Right common carotid artery plus branches (tissue), 1 donor: ENCODE data around the gene APH1B.

GRCh38 chr15:62068079-62068900 is 1.5 kb downstream of the C2CD4A start:
- PRO-cap = bidirectional peak, plus-strand start at chr15:62068232, minus-strand start at chr15:62068158; bidirectional peak, plus-strand start at chr15:62068634, minus-strand start at chr15:62068403

- PRO-cap = no peak
These were observed 95.2 kb upstream of the TLN2 start for GRCh38 chr15:62295166-62295613.

DNA sequence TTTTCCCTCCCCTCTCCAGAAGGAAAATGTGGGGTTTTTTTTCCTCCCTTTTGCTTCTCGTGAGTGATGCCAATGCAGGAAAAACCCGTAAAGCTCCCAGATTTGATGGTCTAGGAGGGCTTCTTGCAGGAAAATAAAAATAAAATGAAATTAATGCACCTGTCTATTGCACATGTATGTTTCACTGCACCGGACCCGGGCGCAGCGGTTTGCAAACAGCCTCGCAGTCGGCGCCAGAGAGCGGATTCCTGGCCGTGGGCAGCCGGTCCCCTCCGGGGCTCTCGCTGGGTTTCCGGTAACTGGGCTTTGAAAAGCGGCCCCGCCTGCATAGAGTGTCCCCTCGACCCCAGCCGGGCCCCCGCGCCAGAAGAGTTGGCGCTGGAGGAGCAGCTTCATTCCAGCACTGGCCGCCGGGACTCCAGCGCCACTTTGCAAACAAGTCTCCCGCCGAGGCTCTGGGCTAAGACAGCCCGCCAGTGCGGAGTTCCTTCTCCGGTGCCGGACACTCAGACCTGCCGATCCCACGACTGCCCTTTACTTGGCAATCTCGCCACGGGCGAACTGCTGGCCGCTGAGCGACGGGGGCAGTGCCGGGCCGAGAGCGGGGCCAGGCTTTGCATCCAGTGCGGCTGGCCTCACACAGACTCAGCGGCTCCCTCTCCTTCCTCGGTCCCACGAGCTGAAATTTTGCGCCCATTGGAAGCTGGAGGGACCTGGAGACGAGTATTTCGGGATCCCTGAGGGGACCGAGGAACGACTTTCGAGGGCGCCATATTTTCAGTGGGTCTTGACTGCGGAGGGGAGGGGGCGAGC is 613 bp downstream of the TLN2 start:
- PRO-cap = unidirectional peak, plus-strand start at position 395 of the sequence; unidirectional peak, plus-strand start at position 617 of the sequence

GRCh38 chr15:62658486-62658938 is 268.2 kb downstream of the TLN2 start:
- PRO-cap = no peak

DNA sequence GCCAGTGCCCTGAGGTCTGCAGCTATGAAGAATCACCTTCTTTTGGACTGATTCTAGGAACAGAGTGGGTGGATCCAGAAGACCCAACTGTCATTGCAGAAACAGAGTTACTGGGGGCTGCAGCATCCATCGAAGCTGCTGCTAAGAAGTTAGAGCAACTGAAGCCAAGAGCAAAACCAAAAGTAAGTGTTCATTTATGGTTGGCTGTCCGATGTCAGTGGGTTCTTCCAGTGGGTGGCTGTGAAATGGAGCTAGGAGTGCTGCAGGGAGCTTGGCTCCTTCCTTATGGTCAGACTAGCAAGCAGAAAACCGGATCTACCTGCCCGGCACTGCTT is 222.2 kb upstream of the TPM1 start:
- PRO-cap = no peak

- PRO-cap = no peak
These were observed 155.8 kb upstream of the TPM1 start for GRCh38 chr15:62886481-62887402.

- PRO-cap = no peak
These were observed 146.7 kb upstream of the TPM1 start for GRCh38 chr15:62895675-62896505.

GRCh38 chr15:63046348-63046941 is 3.9 kb downstream of the TPM1 start:
- PRO-cap = no peak

DNA sequence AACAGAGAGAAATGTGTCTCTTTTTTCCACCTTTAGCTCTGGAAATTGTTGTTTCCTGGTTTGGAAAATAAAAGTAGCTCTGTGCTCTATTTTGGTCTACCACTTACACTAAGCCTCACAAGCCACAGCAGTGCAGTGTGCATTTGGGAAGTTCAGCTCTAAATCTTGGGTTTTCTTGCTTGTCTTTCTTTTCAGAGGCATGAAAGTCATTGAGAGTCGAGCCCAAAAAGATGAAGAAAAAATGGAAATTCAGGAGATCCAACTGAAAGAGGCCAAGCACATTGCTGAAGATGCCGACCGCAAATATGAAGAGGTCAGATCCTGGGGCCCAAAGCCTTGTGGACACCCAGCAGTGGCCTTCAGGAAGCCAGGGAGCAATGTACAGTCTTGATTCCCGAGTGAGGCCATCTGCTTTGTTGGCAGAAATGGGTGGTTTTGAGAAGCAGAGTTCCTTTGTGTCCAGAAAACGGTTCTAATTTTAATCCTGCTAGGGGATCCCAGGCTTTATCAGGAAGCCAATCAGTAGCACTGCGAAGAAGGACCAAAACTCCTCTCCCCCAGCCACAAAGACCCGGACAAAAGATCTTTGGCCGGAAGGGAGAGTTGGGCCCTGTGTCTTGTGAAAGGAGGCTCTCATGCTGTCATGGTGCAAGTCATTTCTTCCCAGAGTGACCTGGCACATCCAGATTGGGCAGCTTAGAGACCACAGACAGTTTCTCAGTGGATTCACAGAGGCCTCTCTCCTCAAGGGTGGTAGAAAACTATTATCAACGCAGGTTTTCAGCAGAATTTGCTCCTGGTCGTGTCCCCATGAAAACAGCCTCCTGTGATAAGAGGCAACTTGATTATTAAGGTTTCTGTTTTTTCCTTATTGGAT is 17.1 kb downstream of the TPM1 start:
- PRO-cap = no peak

- PRO-cap = bidirectional peak, plus-strand start at chr15:63122547, minus-strand start at chr15:63122408
These were observed 549 bp downstream of the LACTB start for GRCh38 chr15:63121940-63122879.

GRCh38 chr15:63122998-63123563 is 1.4 kb downstream of the LACTB start:
- PRO-cap = no peak

- PRO-cap = no peak
These were observed 14.1 kb downstream of the LACTB start for GRCh38 chr15:63135447-63136377.

- PRO-cap = no peak
These were observed 695 bp downstream of the RAB8B start for GRCh38 chr15:63189856-63190745.

DNA sequence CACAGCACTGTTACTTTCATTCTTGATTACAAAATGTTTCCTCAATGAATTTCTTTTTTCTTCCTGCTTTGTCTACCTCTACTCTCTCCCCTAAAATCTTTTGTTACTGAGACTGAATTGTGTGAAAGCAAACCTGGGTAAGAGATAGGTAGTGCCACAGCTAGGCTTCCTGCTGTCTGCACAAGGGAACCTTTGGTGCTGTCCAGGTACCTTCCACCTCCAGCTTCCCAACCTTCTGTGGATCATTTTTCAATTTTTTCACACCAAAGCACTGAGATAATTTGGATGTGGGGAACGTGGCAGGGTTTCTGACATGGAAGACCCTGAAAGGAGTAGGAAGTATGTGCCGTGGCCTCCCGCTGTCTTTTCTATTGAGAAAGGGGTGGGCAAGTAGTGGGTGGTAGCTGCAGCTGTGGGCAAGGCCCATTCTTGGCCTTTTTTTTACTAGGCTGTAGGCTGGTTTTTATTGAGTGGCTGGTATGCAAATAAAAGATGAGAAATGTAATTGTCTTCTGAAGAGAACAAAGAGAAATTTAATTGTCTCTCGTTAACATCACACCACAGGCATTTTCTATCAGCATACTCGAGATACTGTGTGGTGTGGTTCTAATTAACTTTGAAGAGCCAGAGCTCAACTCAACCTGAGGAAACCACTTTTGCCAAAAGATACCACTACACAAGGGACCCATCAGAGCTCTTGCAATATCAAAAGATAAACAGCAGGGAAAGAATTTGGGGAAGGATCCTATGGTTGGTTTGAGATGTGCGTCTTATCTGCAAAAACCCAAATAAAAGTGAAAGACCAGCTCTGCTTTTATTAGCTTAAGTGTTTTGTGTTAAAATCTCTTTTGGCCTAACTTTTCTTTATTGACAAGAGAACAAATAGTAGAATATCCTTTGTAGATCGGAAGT is 21.2 kb downstream of the RAB8B start:
- PRO-cap = no peak

GRCh38 chr15:63246890-63247577 is 30.4 kb upstream of the APH1B start:
- PRO-cap = no peak

- PRO-cap = no peak
These were observed 16.6 kb upstream of the APH1B start for GRCh38 chr15:63260807-63261184.

DNA sequence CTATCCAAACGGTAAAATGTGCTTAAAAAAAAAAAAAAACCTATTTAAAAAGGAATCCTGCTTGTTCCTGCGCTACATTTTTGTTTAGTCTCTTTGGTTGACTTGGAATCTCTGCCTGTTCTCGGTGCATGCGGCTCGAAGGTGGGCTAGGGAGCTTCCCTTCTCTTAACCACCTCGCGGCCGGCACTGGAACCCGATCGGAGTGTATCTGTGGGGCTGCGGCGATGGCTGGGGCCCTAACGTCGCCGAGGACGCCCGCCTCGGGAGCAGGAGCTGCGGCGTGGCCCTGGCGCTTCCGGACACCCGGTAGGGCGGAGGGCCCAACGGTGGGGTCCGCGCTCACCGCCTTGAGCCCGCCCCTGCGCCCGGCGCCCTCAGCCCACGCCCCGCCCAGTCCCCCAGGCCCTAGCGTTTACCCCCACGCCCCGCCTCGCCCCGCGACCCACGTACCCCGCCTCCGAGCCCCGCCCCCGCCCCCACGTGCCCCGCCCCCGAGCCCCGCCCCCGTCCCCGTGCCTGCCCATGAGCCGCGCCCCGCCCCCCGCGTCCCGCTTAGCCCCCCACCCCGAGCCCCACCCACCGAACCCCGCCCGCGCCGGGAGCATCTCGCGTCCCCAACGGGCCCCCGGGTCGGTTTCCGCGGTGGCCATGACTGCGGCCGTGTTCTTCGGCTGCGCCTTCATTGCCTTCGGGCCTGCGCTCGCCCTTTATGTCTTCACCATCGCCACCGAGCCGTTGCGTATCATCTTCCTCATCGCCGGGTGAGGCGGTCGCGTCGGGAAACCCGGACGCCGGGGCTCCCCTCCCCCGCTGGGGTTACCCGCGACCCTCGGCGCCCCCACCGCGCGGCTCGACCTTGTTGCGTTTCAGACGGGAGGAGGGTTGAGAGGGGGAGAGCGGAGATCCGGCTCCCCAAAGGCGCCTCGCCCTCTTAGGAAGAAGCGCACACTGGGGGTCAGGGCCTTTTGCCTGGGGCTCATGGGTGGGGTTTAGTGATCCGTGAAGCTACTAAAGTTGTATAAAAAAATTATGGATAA is at the start of gene APH1B:
Gene APH1B (plus strand): TSS at position 630 of the 1,037 bp plus-strand sequence.
- PRO-cap = bidirectional peak, plus-strand start at position 633 of the sequence, minus-strand start at position 414 of the sequence

- PRO-cap = no peak
These were observed 16.8 kb downstream of the CA12 start for GRCh38 chr15:63364715-63365296.

DNA sequence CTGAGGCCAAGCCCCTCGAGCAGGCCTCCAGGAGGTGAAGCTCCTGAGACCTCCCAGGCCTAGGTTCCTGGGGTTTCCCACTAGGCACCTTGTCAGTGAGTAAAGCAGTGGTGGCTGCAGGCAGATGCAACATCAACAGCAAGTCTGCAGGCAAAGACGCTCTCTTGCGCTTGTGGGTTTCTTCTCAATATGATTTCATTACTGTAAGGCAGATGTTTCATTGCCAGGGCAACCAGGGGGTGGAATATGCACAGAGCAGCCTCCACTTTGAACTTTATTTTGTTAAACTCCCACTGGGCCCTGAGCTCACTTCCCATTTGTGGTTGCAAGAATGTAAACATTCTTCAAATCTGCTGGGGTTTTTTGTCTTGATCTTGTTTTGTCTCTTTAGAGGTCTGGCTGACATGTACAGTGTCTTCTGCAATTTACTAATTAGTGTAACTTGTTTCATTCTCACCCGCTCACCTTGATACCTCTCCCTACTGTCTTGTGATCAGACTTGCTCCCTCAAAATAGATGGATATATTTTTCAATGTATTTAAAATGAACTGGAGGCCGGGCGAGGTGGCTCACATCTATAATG is 24.7 kb upstream of the USP3 start:
- PRO-cap = no peak

- PRO-cap = no peak
These were observed 35.0 kb downstream of the USP3 start for GRCh38 chr15:63539393-63539798.